Colonic mucosa (tissue), 1 donor: ENCODE measurements around the gene MPC1.

GRCh38 chr6:164109686-164110280 lies 695.3 kb downstream of the QKI start:
- PRO-cap = no peak

DNA sequence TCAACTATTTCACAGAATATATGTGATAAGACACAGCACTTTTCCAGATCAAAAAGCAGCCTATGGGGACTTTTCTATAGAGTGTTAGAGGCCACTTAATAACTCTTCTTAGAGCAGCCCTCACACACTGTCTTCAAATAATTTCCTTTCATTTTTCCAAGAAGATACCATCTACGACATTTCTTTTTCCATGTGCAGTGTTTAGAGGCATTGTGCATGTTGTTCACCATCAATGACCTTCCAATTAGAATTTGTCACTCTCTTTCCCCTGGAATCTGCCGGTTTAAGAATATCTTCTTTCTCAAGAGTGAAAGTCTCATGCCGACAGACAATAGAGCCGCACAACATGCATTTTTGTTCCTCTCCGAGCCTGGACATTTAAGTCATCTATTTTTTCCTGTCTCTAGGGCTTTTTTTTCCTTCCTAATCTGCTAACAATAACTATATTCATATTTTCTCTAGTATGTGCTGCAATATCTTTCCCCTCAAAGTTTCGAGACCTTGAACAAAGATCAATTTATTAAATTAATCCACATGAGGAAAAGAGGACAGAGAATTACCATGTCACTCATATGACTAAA lies 893.6 kb downstream of the C6orf118 start:
- PRO-cap = no peak

DNA sequence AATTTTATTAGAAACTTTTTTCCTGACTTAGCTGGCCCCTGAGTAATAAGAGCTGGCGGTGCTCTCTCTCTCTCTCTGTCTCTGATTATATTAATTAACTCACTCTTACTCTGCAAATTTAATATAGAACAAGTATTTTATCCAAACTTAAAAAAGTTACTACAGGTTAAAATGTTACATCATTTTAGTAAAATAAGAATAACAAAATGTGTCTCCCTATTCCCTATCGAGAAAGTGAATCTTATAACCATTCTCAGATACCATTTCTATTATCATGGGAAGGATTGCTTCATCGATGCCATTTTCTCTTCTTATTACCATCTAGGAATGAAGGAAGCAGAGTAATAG lies 869.2 kb downstream of the C6orf118 start:
- PRO-cap = no peak

- PRO-cap = no peak
Measured at GRCh38 chr6:164507196-164507686, 802.2 kb downstream of the C6orf118 start.

GRCh38 chr6:164893793-164894147 lies 415.6 kb downstream of the C6orf118 start:
- PRO-cap = unidirectional peak, minus-strand start at chr6:164894038

GRCh38 chr6:164929617-164930152 lies 379.7 kb downstream of the C6orf118 start:
- PRO-cap = no peak

- PRO-cap = no peak
Measured at GRCh38 chr6:165605182-165605798, 57.8 kb downstream of the PDE10A start.

DNA sequence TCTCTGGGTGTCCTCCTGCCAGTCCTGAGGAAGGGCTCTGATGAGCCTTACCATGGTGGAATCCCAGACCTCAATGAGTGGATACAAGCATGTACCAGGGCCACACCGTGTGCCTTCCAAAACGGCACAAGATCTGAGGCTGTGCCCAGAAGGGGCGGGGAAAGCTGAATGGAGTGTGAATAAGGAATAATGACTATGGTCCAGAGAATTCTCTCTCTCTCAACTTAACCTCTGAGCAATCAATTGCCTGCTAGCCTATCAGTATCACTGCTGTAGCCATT lies 51.7 kb downstream of the PDE10A start:
- PRO-cap = no peak

- PRO-cap = no peak
Measured at GRCh38 chr6:165694163-165694556, 31.1 kb upstream of the PDE10A start.

- PRO-cap = no peak
Measured at GRCh38 chr6:165804270-165804949, 141.4 kb upstream of the PDE10A start.

GRCh38 chr6:165846675-165847296 lies 183.7 kb upstream of the PDE10A start:
- PRO-cap = no peak

- PRO-cap = no peak
Measured at GRCh38 chr6:166008337-166009010, 159.2 kb downstream of the TBXT start.

- PRO-cap = no peak
Measured at GRCh38 chr6:166097137-166097544, 70.5 kb downstream of the TBXT start.

DNA sequence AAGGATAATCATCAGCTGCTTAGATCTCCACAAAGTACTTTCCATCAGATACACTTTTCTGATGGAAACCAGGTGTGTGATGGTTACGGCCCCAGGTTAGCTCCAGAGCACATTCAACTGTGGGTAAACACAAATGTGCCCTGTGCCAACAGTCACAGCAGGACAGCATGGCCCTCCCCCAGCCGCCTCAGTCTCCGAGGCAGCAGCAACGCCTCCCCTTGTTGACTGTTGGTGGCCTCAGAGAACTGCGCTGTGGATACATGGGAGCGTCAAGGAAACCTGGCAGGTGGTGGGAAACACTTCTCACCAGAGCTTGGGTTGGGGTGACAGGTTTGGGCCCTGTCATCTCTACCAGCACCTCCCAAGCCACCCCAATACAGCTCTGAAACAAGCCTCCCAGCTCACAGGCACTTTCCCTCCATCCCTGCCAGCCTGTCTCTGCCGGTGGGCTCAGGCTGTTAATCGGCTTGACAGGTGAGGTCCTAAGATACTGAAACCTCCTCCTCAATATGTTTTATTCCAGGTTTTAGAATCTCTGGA lies 1.1 kb upstream of the PRR18 start:
- PRO-cap = no peak

- PRO-cap = bidirectional peak, plus-strand start at chr6:166383178, minus-strand start at chr6:166382937
Measured at GRCh38 chr6:166382538-166383049, at the start of gene MPC1. TSS of gene MPC1 (minus strand) at chr6:166382940.

GRCh38 chr6:166383050-166384233 lies 702 bp upstream of the MPC1 start:
- PRO-cap = bidirectional peak, plus-strand start at chr6:166383178, minus-strand start at chr6:166382937; unidirectional peak, plus-strand start at chr6:166383475; bidirectional peak, plus-strand start at chr6:166383677, minus-strand start at chr6:166383657

DNA sequence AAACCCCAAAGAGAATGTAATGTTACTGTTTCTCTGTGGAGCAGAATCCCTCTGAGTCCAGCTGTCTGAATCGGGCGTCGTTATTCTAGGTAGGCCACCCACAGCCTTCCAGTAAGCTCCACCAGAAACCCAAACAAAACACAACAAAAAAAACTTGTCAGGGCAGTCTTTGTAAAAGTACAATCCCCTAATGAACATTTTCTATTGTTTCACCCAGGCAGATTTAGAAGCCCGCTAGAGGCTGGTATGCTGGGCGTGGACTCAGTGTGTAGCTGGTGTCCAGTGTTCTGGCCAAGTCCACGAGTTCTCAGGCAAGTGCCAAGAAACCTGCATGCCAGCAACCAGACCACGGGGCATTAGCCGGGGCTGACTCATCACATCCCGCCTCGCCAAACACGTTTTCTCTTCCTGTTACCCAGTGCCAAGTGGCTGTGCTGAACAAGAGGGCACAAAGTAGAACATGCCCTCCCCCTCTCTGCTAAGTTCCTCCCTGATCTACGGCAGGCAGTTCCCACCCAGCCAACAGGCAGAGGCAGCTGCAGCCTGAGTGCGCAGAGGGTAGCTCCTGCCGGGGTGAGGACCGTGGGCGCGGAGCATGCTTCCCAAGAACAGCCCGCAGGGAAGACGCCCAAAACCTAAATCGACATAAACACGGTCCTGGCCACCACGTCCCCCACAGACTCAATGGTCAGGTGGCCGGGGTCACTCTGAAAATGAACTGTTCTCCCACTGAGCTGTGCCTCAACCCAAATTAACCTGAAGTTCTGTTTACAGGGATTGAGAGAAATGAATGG lies 29.6 kb downstream of the RAMACL start:
- PRO-cap = bidirectional peak, plus-strand start at position 507 of the sequence, minus-strand start at position 358 of the sequence

DNA sequence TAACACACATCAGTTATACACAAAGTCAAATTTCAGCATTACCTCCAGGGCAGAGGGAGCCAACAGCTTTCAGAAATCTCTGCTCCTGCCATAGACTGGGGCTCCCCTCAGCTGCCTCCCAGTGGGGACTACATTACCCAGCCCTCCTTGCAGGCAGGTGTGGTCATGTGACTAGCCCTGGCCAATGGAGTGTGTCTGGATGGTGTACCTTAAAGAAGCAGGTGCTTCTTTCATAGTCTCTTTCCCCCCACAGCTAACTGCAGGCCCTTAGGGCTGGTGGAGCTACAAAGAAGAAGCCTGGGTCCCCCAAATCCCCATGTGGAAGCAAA lies 265 bp upstream of the RAMACL start:
- PRO-cap = no peak

DNA sequence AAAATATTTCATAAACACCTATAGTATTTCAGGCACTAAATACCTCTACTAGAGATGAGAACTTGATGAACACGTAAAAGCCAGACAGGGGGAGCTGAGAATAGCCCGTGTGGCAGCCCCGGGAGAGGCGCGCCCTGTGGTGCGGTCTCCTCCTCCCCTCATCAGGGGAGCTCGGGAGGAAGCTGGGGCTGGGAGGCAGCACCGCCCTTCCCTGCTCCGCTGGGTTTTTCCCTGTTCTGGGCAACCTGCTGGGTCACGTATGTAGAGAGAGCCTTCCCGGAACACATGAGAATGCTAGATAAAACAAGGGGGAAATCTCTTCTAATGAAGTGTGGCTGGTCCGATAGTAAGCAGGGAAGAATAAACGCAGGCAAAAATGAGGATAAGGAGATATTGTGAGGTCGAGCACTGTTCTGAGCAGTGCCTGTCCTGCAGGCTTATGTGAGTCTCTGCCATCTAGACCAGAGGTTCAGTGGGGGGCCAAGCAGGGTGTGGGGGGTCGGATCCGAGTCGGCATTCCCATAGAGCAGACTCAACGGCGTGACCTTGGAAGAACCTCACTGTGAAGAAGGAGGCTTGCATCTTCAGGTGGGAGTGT lies 13.4 kb upstream of the RPS6KA2 start:
- PRO-cap = no peak

- PRO-cap = no peak
Measured at GRCh38 chr6:166771313-166771540, 144.2 kb upstream of the RPS6KA2 start.